Type B pancreatic cell (in vitro differentiated cells): ENCODE measurements around a stretch of chr18.

- PRO-cap, result no peak
Observed at GRCh38 chr18:80193749-80194452, 53.4 kb downstream of the PARD6G start.

GRCh38 chr18:80201383-80201905, 45.9 kb downstream of the PARD6G start:
- PRO-cap, result no peak

DNA sequence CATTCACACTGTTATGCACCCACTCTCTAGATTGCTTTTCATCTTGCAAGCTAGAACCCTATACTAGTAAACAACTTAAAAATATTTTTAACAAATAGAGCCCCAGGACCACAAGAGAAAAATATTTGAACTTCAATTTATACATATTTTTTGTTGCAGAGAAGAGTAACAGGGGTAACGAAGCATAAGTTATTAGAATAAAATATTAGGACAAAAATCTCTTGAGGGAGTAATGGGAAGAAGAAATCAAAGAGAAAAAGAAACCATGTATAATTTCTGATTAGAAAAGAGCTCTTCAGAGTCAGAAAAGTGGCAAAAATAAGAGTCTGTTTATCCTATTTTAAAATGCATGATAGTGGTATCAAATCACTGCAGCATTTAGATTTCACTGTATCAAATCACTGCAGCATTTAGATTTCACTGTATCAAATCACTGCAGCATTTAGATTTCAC, 39.6 kb downstream of the PARD6G start:
- PRO-cap, result no peak